ENCODE measurements around the genes WDSUB1, BAZ2B, MARCHF7 and ITGB6.

DNA sequence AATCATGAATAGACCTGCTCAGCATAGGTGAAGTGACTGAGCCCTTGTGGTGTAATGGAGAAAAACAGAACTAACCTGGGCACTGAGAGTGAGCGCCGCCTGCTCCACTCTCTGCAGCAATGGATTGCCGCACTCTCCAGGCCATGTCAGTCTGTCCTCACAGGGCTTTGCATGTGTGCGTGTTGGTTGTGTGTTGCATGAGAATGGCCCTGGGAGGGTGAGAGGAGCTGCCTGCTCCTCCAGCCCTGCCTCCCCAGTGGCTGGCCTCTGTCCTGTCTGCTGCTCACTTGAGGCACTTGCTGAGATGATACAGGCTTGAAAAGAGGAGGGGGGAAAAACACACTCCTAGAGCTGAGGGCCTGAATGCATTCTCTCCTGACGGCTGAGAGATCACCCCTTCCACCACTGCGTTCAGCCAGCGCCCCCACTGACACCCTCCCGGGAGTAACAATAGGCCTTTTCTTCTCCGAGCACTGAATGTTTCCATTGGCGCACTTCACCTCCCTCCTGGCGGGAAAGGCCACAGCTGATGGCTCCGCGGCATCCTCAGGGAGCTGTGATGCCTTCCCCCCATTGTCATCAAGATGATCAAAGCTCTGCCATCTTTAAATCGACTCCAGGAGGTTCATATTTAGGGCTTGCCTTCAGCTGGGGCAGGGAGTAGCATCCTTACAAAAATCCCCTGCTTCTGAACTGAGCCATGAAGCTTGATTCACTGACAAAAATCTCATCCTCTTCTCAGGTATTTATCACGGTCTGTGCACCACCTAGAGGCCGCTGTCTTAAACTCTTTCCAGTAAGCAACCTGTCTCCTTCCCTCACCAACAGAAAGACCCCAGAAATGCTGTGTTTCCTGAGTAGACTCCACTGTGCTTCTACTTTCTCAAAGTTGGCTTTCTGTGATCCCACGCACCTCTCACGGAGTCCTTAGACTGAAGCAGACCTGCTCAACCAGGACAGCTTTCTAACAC is 49.8 kb upstream of the DAPL1 start:
- PRO-cap, result no peak
- RAMPAGE, long total RNA, 2 experiments, result no peak in any of the 2 experiments

DNA sequence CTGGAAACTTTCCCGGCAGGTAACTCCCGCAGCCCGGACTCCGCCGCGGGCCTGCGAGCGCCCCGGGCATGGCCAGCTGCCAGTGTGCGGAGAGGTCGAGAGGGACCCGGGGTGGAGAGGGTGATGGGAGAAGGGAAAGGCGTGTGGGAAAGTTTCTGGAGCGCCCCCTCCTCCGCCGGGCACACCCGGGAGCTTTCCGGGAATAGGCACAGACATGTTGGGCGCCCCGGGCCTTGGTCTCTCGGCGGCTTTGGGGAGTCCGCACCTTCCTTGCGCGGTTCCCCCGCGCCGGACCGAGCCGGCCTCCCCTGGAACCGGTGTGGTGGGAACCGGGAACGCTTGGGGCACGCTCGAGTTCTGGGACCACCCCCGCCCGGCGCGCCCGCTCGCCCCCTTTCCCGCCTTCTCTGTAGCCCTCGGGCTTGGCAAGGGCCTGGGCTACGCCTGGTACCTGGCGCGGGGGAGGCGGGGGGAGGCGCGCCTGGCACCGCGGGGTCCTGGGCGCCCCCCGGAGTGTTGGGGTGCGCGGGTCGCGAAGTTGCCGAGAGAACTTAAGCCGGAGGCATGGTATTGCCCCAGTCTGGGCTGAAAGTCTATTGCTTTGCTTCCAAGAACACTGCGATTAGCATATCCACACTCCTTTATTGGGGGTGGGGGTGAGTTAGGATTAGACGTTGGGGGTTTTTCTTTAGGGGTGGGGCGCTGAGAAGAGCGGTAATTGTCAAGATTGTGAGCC is 492 bp downstream of the TANC1 start:
- PRO-cap, result unidirectional peak, plus-strand start at position 182 of the sequence; unidirectional peak, minus-strand start at position 321 of the sequence
- RAMPAGE, long total RNA, 2 experiments, result no peak in any of the 2 experiments

GRCh38 chr2:159046882-159047592 is 78.6 kb downstream of the TANC1 start:
- PRO-cap, result bidirectional peak, plus-strand start at chr2:159047202, minus-strand start at chr2:159047095
- RAMPAGE, long total RNA, 2 experiments, result no peak in any of the 2 experiments

DNA sequence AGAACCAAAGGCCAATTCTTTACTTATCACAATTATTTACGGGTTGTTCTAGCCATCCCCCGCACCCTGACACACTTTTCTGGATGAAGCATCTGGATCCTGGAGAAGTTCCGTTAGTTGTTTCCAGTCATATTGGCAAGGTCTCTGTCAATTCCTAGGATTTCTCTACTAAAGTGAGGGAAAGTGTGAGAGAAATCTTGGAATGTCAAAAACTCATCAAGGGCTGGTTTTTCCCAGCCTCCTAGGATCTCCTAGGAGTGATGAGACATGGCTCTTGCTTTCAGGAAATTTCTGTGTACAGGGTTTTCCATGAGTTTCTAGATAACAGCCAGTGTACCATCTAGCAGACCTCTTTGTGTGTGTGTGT is 91.1 kb downstream of the TANC1 start:
- PRO-cap, result unidirectional peak, minus-strand start at position 79 of the sequence
- RAMPAGE, long total RNA, 2 experiments, result no peak in any of the 2 experiments

GRCh38 chr2:159119379-159120291 is 151.2 kb downstream of the TANC1 start:
- PRO-cap, result unidirectional peak, plus-strand start at chr2:159119992
- RAMPAGE, long total RNA, 2 experiments, result no peak in any of the 2 experiments

- PRO-cap, result no peak
- RAMPAGE, long total RNA, 2 experiments, result no peak in any of the 2 experiments
Measured at GRCh38 chr2:159145305-159145808, 141.1 kb downstream of the WDSUB1 start.

GRCh38 chr2:159225207-159225760 is 61.2 kb downstream of the WDSUB1 start:
- PRO-cap, result no peak
- RAMPAGE, long total RNA, 2 experiments, result no peak in any of the 2 experiments

- PRO-cap, result bidirectional peak, plus-strand start at chr2:159286900, minus-strand start at chr2:159286701; unidirectional peak, minus-strand start at chr2:159287347
- RAMPAGE, long total RNA, 2 experiments, result start-site peak on the minus strand in 1 of 2 experiments, at chr2:159286647-159286698 at its widest, 19 reads per replicate
Measured at GRCh38 chr2:159286267-159287597, at the start of gene WDSUB1. WDSUB1 (minus strand) TSS chr2:159286703.

DNA sequence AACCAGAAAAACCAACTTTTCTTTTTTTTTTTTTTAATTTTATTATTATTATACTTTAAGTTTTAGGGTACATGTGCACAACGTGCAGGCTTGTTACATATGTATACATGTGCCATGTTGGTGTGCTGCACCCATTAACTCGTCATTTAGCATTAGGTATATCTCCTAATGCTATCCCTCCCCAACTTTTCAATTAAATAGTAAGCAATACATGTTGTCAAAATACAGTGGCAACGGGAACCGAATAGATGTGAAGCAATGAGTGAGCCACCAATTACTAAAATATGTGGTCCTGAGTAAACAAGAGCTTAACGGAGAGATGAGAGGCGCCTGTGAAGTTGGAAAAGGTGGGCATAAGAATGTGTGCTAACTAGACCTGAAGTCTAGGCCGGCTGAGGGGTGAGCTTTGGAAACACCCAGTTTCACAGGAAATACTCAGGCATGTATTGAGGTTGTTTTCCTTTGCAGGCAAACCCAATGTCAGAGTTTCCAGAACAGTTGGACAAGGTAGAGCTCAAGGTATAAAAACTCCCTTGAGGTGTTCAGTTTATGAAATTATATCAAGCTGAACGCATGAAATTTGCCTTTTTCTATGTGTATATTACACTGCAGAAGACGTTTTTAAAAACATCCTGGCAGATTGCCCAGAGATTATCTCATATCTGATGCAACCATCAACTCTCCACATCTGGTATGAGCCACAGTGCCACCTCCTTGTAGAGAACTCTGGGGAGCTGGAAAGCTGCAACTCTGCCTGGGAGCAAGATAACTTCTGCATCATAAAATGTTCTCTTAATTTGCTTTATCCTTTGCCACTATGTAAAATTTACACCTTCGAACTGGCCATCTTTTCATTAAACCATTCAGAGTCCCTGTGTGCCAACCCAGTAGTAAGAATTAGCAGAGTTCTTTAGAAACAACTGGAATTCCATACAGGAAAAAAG is 3.8 kb upstream of the WDSUB1 start:
- PRO-cap, result no peak
- RAMPAGE, long total RNA, 2 experiments, result no peak in any of the 2 experiments

GRCh38 chr2:159616252-159616871 is at the start of gene BAZ2B:
BAZ2B (minus strand) TSS chr2:159616548.
- PRO-cap, result bidirectional peak, plus-strand start at chr2:159616538, minus-strand start at chr2:159616491; unidirectional peak, minus-strand start at chr2:159616548; unidirectional peak, minus-strand start at chr2:159616593
- RAMPAGE, long total RNA, 2 experiments, result start-site peak on the minus strand in 2 of 2 experiments, at chr2:159616429-159616453 at its widest, 20 to 26 reads per replicate

DNA sequence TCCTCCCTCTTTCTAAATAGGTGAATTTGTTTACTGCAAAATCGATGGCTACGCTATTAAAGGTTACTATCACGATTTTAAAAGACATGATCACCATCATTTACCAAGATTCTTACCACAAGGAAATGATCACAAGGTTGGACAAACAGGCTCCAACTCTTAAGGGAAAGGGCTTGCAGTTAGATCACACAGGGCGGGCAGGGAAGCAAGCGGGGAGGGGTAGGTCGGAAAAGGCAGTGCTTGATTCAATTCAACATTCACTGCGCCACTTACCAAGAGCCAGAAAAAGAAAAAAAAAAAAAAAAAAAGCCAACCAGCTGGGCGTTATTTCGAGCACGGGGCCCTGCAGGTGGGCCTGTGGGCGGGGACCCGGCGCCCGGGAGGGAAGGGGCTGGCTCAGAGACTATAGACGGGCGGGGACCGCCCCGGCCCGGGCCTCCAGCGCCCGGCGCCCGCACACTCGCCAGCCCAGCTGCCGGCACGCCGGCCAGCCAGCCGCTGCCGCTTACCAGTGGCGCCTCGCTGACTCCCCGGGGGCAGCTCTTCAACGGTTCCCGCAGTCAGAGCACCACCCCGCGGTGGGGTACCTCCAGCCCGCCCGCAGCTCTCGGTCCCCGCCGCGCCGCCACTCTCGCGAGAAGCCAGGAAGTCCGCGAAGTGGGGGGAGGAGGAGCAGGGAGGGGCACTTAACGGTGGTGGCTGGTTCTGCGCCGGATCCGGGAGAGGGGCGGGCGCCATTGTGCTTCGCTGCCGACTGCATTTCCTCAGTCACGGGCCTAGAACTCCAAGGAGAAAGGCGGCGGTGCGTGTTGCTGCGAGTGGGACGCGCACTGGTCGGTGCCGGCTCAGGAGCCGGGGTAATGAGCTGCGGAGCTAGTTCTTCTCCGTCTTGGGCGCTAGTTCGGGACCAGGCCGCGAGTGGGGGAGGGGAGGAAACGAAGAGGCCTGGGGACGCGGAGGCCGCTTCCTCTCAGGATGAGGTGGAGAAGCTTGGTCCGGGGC is at the start of gene MARCHF7:
Gene MARCHF7 (plus strand): TSS at position 702 of the 1,002 bp plus-strand sequence.
- PRO-cap, result bidirectional peak, plus-strand start at position 408 of the sequence, minus-strand start at position 242 of the sequence; bidirectional peak, plus-strand start at position 702 of the sequence, minus-strand start at position 482 of the sequence
- RAMPAGE, long total RNA, 2 experiments, result start-site peak on the plus strand in 2 of 2 experiments, centred at positions 734 to 739 of the sequence, 629 to 632 reads per replicate; start-site peak on the minus strand in 2 of 2 experiments, centred at positions 615 to 623 of the sequence, 104 to 155 reads per replicate

- PRO-cap, result no peak
- RAMPAGE, long total RNA, 2 experiments, result no peak in any of the 2 experiments
Measured at GRCh38 chr2:159712807-159713551, 673 bp downstream of the MARCHF7 start.

GRCh38 chr2:159721132-159721712 is 8.9 kb downstream of the MARCHF7 start:
- PRO-cap, result no peak
- RAMPAGE, long total RNA, 2 experiments, result no peak in any of the 2 experiments

DNA sequence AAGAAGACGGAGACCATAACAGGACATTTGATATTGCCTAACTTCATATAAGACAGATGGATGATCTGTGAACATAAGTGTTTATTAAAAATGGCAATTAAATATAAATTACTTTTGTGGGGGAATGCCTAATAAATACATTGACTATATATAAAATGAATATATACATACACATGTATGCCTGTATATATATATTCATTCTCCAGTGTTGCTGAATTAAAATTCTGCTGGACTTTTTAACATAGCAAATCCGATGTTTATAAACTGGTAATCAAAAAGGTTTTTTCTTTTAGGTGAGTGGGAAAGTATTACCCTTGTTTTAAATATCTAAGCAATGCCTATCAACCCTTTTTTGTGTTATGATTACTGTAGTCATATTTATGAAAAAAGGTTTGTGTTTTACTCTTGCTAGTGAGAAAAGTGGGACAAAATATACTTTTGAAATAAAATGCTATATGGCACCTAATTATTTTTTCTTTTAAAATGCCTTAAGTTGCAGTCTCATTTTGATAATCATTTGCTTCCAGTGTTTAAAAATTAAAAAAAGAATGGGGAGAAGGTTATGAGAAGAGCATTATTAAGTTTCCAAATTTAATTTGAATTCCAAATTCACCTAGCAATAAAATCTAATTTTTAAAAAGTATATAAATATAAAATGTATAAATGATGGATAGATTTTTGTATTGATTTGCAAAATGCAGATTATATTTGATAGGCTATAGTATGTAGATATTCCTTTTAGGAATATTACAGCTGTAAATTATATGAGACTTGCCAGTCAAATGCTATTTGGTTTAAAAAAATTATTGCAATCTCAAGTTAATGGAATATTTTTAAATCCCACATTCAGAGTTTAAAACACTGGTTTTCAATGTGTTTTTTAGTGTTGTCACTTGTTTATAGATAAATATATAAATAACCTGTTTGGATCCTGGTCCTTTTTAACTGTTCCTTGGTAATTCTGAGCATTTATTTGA is 30.4 kb downstream of the CD302 start:
- PRO-cap, result no peak
- RAMPAGE, long total RNA, 2 experiments, result no peak in any of the 2 experiments

DNA sequence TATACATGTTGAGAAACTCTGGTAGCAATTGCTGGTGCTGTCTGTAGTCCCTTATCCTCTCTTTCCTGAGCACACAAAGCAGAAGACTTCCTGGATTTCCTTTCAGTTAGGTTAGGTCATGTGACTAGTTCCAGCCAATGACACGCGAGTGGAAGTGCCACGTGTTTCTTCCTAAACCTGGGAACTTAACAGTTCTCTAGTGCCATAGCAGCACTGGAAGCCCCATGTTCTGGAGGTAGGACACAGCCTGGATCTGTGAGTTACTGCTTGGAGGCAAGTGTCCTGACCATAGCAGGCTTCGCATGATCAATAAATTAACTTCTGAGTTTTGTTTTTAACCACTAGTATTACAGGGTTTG is 32.0 kb upstream of the LY75 start:
- PRO-cap, result no peak
- RAMPAGE, long total RNA, 2 experiments, result no peak in any of the 2 experiments

- PRO-cap, result no peak
- RAMPAGE, long total RNA, 2 experiments, result no peak in any of the 2 experiments
Measured at GRCh38 chr2:159996708-159997669, 65.4 kb downstream of the PLA2R1 start.

DNA sequence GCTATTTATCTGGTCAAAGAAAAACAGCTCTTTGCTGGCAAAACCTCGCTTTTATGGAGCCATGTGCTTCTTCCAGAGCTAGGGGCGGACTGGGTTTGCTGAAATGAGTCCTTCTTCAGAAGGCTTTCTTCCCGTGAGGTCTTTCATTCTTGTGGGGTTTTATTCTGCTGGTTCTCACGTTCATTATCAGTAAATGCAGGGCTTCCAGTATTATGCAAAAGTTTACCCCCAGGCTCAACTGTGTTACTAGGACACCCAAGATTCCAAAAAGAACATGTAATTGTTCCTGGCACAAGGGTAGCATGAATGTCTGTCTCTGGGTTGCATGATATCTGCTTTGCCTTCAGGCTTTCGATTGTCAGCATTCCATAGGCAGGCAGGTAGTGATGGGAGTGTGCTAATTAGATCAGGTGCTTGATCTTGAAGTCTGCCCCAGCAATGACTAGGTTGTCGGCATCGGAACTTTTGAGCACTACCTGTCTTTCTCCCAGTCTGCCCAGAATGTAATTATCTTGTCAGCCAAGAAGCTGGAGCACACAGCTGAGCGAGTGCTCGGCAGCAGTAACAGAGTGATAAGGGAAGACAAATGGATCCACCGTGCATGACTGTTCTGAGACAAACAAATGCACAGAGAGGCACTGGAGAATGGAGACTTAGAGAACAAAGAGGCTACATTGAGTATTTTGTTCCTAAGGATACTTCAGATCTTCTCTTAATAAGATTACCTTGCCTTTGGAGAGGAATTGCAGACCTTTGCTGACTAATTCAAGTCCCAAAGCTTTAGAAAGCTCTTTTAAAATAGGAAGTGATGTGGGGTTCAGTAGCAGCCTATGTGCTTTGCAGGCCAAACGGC is 42.1 kb downstream of the ITGB6 start:
- PRO-cap, result no peak
- RAMPAGE, long total RNA, 2 experiments, result no peak in any of the 2 experiments

GRCh38 chr2:160199577-160200658 is at the start of gene ITGB6:
ITGB6 (minus strand) TSS chr2:160200272.
- PRO-cap, result no peak
- RAMPAGE, long total RNA, 2 experiments, result no peak in any of the 2 experiments

- PRO-cap, result no peak
- RAMPAGE, long total RNA, 2 experiments, result no peak in any of the 2 experiments
Measured at GRCh38 chr2:160273604-160274834, 73.9 kb upstream of the ITGB6 start.

DNA sequence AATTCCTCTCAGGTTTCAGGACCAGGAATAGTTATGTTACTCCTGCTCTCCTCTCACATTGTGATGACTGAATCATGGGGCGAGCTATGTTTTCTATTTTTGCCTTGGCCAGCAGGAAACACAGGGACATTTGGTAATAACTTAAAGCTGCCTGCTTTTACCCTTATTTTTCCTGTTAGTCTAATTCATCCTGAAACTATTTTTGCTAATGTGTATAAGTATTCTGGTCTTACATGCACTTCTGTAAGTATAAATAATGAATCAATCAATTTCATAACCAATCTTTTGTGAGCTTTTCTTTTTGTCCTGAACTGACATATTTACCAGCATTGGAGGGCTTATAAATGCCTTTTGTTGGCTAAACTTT is 115.4 kb upstream of the ITGB6 start:
- PRO-cap, result no peak
- RAMPAGE, long total RNA, 2 experiments, result no peak in any of the 2 experiments